SK-N-DZ (cell line): ENCODE measurements around a stretch of chr2.

GRCh38 chr2:216683747-216684567 is 11.4 kb downstream of the IGFBP5 start:
RAMPAGE:
- cytosol, long total RNA: no peak
- nucleus, long total RNA: no peak

GRCh38 chr2:216792000-216792570 is 67.8 kb downstream of the TNP1 start:
RAMPAGE:
- cytosol, long total RNA: no peak
- nucleus, long total RNA: no peak

DNA sequence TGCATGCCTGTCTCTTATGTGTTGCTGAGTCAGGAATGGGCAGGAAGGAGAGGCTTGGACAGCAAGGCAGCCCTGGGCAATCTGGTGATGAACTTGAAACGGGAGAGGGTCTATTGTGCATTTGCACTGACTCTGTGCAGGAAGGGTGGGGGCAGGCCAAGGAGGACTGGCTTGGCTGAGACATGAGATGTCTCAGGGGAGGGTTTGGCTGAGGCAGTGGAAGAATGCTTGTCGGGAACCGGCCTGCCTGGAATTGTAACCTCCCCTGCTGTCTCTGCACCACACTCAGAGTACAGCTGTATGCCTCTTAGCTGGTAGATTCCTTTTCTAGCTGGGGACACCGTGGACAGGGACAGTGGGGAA is 176.1 kb upstream of the TNP1 start:
RAMPAGE:
- cytosol, long total RNA: no peak
- nucleus, long total RNA: no peak

RAMPAGE:
- cytosol, long total RNA: no peak
- nucleus, long total RNA: no peak
These were observed 327.0 kb upstream of the TNP1 start for GRCh38 chr2:217186717-217187342.

DNA sequence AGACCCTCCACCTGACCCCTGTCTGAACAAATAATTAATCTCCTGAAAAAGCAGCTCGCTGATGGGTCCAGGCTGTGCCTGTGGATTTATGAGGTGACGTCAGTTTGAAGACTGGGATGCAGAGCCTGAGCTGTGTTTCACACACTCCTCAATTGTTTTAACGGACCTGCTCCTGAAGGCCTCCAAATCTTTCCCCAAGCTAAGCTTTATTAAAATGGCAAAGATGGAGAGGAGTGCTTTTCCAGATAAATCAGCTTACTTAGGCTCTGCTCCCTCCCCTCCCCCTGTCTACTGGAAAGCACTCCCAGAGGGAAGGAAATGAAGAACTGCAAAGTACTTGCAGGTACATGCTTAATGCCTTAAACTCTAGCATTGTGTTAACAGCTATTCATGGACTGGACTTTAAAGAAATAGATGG is 390.3 kb upstream of the TNP1 start:
RAMPAGE:
- cytosol, long total RNA: no peak
- nucleus, long total RNA: no peak

DNA sequence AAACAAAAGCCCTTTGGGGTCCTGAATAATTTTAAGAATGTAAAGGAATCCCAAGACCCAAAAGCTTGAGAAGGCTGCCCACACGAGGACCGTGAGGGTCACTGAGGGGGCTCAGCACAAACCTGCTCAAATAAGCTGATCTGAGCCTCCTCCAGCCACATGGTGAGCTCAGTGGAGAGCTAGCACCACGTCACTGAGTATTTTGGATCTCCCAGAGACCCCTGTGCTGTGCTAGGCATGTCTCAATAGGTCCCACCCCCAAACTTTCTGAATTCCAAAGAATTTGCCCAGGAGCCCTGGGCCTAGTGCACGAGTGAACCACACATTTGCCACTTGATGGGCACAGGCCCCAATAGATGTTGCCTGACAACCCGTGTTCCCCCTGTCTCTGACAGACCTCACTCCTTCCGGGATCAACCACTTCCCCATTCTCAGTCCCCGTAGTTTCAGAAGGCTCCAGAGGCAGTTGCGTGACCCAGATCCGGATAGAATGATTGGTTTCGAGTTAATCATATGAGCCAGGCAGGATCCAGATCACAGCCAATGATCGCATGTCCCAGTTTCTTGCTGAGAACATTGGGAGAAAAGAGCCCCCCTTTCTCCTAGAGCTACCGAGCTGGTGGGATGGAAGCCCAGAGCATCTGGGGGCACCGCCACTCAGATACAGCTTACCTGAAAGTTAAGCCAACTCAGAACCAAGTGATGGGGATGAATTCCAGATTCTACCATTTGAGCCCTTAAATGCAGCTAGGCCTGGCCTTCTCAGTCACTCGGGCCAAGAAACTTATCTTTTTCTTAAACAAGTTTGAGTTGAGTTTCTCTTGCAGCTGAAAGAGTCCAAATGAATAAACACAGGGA is 203.8 kb downstream of the TNS1 start:
RAMPAGE:
- cytosol, long total RNA: no peak
- nucleus, long total RNA: no peak

RAMPAGE:
- cytosol, long total RNA: no peak
- nucleus, long total RNA: no peak
These were observed 201.6 kb downstream of the TNS1 start for GRCh38 chr2:217801035-217801672.

RAMPAGE:
- cytosol, long total RNA: no peak
- nucleus, long total RNA: no peak
These were observed 163.1 kb downstream of the TNS1 start for GRCh38 chr2:217839586-217840170.

DNA sequence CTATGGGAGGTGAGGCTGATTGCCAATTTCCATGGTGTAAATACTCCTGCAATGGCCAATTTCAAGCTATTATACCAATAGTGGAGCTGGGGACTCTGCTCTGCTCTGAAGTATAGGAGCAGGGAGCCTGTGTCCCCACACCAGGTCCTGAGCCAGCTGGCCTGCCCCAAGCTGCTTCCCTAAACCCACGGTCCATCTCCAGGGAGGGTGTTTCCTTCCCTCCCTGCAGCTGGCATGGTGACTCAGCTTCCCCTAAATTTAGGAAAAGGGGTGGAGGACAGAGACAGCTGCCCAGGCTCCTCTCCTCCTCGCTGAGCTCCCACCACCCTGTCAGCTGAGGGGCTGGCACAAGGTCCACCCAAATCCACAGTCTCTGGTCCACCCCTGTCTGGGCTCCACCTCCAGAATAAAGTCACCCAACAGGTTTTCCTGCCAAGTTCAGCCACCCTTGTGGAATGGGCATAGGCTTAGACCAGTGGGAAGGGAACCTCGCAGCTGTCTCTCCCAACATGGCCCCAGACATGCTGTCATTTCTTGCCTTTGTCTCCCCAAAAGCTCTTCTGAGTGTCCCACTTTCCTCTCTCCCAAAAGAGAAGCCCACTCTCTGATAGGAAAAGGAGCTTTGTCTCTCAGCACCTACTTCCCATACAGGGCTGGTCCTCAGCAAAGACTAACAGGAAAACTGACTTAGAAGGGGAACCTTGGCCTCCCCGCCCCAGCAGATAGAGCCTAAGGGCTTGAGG is 156.4 kb downstream of the TNS1 start:
RAMPAGE:
- cytosol, long total RNA: no peak
- nucleus, long total RNA: no peak

DNA sequence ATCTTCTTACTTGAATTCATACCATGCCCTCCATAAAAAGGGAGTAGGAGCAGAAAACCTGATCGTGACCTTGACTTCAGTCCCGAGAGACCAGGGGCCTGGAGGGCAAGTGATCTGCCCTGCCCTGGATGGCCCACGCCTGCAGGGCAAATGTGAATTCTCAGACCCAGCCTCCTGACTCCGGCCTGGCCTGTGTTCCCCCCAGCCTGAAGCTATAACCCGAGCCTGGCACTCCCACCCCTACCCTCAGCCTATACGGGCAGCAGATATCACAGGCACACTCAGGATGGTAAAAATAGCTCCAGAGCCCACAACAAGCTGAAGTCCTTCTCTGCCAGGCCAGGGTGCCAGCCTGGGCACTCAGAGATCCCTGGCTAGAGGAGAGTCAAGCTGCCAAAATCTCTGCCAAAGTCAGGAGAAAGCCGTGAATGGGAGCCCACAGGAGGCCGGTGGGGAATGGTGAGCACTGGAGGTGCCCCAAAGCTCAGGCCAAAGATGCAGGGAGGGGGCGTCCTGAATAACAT is 145.2 kb downstream of the TNS1 start:
RAMPAGE:
- cytosol, long total RNA: no peak
- nucleus, long total RNA: no peak

DNA sequence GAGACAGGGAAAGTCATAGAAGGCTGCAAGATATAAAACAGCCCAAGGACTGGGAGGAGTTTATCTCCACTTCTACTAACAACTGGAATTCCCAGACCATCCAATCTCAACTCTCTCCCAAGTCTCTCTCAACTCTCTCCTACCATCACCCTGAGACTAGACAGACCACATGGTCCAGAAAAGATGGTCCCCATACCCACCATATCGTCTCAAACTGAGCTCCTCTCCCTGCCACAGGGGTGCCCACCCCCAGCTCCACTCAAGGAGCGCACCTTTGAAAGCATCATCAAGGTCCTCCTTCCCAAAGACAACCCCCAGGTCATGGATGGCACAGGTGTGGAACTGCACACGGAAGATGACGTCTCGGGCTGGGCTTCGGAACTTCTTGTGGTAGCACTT is 118.0 kb downstream of the TNS1 start:
RAMPAGE:
- cytosol, long total RNA: no peak
- nucleus, long total RNA: no peak

DNA sequence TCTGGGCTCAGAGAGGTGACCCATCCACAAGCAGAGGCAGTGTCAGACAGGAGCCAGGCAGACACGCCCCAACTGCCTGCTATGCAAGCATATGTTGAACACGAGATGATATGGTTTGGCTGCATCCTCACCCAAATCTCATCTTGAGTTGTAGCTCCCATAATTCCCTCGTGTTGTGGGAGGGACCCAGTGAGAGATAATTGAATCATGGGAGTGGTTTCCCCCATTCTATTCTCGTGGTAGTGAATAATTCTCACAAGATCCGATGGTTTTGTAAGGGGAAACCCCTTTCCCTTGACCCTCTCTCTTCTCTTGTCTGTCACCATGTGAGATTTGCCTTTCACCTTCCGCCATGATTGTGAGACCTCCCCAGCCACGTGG is 114.4 kb downstream of the TNS1 start:
RAMPAGE:
- cytosol, long total RNA: no peak
- nucleus, long total RNA: no peak

DNA sequence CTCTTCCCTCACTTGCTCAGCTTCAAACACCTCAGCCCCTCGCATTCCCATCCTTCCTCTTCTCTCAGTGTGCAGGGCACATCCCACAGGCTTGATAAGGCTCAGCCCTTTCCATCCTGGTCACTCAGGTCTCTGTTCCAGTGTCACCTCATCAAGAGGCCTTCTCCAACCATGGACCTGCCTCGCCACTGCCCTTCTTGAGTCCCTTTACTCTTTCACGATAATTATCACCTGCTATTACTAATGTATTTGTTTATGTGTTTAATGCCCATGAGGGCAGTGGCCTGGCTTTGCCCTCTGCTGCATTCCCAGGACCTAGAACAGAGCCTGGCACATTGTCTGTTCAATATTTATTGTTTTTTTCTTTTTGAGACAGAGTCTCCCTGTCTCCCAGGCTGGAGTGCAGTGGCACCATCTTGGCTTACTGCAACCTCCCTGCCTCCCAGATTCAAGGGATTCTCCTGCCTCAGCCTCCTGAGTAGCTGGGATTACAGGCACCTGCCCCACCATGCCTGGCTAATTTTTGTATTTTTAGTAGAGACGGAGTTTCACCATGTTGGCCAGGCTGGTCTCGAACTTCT is 111.0 kb downstream of the TNS1 start:
RAMPAGE:
- cytosol, long total RNA: no peak
- nucleus, long total RNA: no peak

GRCh38 chr2:217906727-217907363 is 96.0 kb downstream of the TNS1 start:
RAMPAGE:
- cytosol, long total RNA: no peak
- nucleus, long total RNA: no peak

GRCh38 chr2:217999927-218000721 is 2.7 kb downstream of the TNS1 start:
RAMPAGE:
- cytosol, long total RNA: no peak
- nucleus, long total RNA: no peak

DNA sequence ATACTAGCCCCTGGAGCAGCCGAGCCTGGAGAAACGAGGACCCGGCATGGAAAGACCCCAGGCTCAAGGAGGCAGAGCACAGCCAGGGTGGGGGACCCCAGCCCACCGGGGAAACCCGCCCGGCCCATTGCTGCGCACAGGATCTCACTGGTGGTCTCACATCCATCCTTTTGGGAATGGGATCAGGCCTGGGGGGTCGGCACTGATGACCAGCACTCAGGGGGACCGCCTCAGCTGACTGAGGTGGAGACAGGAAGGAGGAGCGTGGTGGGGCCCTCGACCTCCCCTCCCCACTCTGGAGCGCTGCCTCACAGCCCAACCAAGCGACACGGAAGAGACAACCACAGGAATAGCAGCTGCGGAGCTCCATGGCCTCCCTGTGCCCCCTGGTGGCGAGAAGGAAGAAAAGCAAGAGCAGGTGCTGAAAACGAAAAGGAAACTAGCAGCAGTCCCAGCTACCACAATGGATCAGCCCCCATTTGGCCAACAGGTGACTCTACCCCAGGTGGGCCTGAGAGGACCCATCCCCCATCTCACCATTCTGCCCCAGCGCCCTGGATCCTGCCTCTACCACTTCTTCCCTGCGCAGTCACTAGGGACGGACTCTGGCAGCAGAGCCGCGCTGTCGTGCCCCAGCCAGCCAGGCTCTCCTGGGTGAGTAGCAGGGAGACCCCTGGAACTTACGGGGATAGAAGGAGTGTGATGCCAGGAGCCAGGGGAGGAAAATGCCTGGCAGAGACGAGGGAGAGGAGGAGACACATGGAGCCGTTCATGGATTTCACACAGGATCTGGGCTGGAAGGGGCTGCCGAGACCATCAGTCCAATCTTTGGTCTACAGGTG is 32.0 kb upstream of the TNS1 start:
RAMPAGE:
- cytosol, long total RNA: no peak
- nucleus, long total RNA: no peak

RAMPAGE:
- cytosol, long total RNA: no peak
- nucleus, long total RNA: no peak
These were observed 631 bp upstream of the ARPC2 start for GRCh38 chr2:218216391-218216724.

GRCh38 chr2:218219293-218219544 is 2.2 kb downstream of the ARPC2 start:
RAMPAGE:
- cytosol, long total RNA: no peak
- nucleus, long total RNA: no peak

GRCh38 chr2:218257016-218257541 is 3.7 kb upstream of the GPBAR1 start:
RAMPAGE:
- cytosol, long total RNA: no peak
- nucleus, long total RNA: no peak

DNA sequence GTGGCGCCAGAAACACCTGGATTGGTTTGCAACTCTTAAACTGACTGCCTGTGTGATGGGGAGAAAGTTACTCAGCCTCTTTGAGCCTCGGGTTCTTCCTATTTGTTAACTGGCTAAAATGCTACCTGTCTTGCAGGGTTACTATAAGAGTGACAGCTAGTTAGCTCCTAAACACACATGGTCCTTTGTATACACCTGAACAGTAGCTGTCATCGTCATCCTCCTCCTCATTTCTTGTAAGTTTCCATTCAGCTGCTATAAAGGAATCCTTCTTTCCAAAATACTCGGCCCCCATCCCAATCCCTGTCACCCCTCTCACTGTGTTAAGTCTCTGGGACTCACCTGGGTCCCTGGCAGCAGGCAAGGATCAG is 7.8 kb downstream of the PNKD start:
RAMPAGE:
- cytosol, long total RNA: no peak
- nucleus, long total RNA: no peak